Skin of body (tissue), 2 donors: ENCODE data around the genes TSPO and SHISAL1.

DNA sequence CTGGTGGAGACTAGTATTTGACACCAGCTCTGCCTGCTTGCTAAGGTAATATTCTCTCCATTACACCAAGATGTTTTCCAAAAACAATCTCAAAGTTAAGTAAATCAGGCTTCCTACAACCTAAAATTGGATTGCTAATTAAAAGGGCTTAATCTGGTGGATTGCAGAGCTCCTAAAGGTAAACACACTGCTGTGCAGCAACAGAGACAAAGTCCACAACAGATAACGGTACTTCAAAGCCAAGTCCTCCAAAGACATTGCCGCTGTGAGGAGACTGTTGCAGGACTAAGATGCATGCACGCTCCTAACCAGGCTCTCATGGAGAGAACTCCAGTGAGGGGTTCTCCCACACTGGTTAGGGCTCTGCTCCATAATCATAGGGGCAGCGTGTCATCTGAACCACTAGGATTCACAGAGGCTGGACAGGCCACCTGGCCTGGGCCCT is 56.7 kb upstream of the ARFGAP3 start:
- RAMPAGE, long total RNA = no peak

DNA sequence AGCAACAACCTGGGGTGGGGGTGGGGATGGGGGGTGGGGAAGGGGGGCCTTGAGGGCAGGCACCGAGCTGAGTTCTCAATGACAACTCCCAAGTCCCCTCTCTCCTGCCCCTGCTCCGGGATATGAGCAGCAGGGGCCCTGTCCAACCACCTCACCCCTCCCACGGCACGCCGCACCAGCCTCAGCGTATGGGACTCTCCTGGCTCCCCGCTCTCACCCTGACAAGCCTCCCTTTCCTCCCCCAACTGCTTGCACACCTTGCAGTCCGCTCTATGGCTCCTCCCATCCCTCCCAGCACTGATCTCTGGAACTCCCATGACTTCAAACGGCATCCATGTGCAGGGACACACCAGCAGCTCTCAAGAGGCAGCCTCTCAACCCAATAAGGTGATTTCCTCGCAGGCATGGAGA is 59.3 kb upstream of the ARFGAP3 start:
- RAMPAGE, long total RNA = no peak

DNA sequence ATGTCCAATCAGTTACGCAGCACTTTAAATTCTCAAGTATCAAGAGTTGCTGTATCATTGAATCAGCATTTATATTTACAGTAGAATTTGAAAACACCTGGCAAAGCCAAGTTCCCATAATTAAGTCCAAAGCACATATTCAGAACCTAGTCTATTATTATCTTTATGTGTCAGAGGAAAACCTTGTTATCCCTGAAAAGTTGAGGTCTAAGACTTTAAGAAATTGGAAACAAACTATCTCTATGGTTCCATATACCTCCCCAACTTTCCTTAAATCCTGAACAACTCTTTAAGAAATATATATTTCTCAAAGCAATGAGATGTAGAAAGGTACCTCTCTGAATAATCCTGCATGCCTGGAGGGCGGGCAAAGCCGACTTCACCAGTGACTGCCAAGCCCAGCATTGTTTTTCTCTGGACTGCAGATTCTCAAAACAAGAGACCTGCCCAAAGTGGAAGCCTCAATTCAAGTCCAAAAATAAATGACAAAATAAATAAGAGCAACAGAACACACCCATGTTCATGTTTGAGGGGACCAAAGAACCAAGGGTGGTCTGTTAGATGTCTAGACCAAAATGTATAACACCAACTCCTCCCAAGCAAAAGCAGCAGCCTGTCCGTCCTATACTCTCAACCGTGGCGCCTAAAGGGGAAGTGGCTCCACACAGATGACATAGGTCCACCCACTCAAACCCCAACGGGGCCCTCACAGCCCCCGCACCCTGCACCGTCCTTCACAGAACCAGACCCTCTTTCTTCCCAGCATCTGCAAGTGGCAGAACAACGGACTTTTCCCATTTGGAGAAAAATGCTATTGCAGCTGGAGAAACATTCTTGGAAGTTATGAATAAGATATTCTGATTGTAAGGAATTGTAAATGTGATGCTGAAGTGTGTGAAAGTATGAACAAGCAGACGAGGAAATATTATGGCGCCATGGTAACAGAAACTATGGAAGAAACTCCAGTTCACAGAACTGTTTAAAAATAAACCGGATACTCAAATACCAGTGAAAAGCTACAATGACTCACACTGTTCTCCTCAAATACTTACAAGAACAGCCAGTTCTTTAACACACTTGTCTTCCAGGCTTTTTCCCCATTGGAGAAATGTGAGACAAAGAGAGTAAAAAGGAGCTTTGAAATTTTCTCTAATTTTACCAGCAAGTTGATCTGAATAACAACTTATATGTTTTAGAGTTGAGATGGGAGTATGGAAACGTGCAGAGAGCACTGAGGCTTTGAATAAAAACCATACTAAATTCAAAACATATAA is 76.3 kb upstream of the ARFGAP3 start:
- RAMPAGE, long total RNA = no peak

- RAMPAGE, long total RNA = no peak
These were observed 72.1 kb downstream of the PACSIN2 start for GRCh38 chr22:42942788-42943226.

DNA sequence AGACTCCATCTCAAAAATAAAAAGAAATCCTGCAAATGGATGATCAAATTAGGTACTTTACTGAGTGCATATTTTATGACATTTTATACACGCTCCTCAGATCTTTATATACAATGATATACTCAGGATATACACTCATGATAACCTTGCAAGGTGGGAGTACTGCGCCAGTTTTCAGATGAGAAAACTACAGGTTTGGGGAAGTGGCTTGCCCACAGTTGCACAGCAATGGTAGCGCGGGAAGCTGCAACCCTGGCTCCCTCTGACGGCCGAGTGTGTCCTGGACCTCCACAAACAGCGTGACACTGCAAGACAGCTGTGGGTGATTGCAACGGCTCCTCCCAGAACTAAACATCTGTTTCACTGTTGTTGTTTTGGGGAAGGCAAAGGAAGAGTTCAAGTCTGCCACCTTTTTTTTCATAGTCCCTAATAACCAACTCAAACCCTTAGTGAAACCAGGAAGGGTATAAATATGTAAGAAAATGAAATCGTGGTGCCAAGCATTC is 47.0 kb downstream of the PACSIN2 start:
- RAMPAGE, long total RNA = no peak

GRCh38 chr22:43015300-43015887 is 445 bp upstream of the PACSIN2 start:
- RAMPAGE, long total RNA = no peak

- RAMPAGE, long total RNA = no peak
These were observed 10.1 kb upstream of the PACSIN2 start for GRCh38 chr22:43024984-43025484.

DNA sequence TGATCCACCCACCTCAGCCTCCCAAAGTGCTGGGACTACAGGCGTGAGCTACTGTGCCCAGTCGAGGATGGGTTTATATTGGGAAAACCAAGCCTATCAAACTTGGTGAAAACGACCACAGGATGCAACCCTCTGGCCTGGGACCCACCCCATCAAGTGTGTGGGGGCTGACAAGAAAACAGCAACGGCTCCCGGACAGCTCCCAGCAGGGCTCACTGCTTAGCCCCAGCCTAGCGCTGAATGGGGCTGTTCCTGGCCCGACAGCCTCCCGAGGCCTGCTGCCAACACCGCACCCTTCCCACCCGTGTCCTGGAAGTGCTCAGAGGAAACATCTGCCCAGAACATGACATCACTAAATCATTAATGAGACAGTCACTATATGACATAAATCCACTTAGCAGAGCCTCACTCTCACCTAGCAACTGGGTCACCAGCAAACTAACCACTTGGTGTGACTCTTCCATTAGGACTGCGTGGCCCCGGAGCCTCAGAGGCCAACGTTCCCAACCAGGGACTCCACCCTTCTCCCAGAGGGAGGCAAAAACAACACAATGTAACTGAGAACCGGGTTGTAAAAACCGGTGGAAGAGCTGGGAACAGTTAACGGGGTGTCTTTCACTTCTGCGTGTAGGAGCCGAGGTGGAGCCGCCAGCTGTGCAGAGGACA is 21.3 kb upstream of the PACSIN2 start:
- RAMPAGE, long total RNA = no peak

- RAMPAGE, long total RNA = no peak
These were observed 15.6 kb downstream of the MCAT start for GRCh38 chr22:43127453-43128092.

- RAMPAGE, long total RNA = start-site peak on the plus strand at chr22:43151520-43151585, 1,145 and 84 reads in 2 replicates
These were observed at the start of gene TSPO for GRCh38 chr22:43150890-43151694. TSS of gene TSPO (plus strand) at chr22:43151559.

GRCh38 chr22:43154795-43155170 is 3.4 kb downstream of the TSPO start:
- RAMPAGE, long total RNA = no peak

DNA sequence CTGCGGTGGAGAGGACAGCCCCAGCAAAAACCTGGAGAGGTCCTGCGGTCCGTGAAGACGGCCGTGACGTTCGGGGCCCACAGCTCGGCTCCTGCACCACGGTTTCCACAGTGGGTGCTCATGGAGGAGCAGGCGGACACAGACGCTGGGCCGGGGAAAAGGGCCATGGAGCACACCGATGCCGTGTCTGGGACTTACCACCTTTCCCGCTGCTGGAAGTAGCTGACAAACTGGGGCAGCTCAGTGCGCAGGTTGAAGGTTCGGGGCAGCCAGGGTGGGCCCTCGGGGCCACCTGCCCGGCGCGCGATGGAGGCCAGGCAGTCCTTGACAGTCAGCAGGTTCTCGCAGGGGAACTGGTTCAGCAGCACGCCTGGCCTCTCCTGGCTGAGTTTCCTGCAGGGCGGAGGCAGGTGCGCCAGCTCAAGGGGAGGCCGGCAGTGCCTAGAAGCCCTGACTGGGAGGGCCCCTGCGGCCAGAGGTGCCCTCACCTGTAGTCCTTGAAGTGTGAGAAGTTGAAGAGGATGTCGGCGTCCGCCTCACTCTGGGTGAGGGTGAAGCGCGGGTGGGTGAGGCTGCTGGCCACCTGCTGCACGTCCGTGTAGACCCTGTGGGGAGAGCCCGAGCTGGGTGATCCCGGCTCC is 12.8 kb downstream of the TTLL12 start:
- RAMPAGE, long total RNA = no peak

DNA sequence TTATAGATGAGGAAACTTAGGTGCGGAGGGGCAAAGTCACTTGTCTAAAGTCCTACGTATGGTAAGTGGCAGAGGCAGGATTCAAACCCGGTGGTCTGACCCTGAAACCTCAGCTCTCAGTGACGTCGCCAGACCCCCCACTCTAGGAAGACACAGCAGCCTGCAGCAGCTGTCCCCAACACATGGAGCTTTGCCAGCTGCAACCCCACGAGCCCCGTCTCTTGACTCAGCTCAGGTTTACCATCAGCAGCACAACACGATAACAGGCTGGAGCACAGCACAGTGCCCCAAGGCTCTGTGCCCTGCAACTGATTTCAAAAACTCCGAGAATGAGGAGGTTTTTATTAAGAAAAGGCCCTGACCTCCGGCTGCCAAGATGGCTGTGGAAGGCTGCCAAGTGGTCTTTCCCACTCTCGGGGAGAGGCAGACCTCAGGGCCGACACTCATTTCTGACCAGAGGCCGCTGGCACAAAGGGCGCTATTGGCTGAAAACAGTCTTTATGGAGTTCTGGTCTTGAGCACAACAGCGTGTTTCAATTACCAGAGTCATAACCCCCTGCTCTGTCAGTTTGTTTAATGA is 51.2 kb downstream of the SCUBE1 start:
- RAMPAGE, long total RNA = no peak

DNA sequence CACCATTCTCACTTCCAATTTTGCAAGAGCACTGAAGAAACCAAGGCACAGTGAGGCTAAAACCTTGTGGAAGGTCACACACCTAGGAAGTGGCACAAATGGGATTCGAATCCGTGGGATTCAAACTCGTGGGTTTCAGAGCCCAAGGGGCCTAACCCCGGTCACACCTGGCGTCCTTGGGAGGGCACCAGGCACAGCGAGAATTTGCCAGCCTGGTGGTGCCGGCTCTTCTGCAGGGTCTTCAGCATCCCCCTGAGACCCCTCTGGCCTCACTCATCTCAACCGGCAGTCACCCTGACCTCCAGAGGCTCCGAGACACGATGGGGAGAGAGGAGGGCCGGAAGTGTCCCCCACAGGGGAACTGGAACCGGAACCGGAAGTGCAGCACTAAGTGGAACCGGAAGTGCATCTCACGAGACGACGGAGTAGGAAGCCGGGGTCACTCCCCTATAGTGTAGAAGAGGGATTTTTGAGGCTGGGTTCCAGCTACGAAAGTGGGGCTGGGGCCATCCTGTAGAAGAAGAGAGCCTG is 22.4 kb downstream of the SCUBE1 start:
- RAMPAGE, long total RNA = no peak

GRCh38 chr22:43397000-43397577 is 14.7 kb upstream of the MPPED1 start:
- RAMPAGE, long total RNA = no peak

DNA sequence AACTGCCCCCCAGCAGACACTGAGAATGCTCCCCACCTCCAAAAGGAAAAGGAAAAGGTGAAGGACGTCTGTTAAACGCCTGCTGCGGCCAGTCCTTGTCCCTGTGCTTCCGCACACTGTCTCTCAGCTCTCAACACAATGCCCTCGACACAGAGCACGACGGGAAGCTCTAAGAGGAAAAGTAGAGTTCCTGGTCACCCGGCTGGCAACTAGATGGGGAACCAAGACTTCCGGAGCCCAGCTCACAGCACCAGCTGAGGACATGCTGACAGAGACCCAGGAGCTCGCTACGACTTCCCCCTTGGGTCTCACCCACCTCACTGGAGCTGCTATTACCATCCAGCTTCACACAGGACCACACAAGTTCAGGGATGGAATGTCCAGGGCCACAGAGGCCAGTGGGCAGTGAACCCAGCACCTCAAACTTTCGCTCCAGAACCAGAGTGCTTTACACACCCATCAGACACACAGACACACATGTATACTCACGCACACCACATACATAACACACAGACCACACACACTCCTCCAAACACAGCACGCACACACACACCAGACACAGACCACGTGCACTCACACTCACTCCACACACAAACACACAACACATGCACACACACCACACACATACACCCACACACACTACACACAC is 9.6 kb downstream of the SULT4A1 start:
- RAMPAGE, long total RNA = no peak

- RAMPAGE, long total RNA = no peak
These were observed 44.8 kb downstream of the PARVB start for GRCh38 chr22:44068849-44069358.

DNA sequence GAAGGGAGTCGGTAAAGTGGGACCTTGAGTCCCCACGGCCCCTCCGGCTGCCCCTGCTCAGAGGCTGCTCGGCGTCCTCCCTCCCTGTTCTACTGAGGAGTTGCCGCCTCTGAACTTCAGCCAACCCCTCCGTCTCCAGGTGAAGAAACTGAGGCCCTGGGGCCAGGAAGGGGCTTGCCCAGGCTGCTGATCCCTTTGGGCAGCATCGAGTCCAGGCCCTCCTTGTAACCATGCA is 1.2 kb downstream of the PARVG start:
- RAMPAGE, long total RNA = no peak

- RAMPAGE, long total RNA = no peak
These were observed 19.1 kb downstream of the PARVG start for GRCh38 chr22:44199751-44200316.

GRCh38 chr22:44312615-44313173 is at the start of gene SHISAL1:
TSS of gene SHISAL1 (minus strand) at chr22:44312951.
- RAMPAGE, long total RNA = no peak